Cardiac atrium fibroblast (primary cell): ENCODE results near the gene CORO1C.

DNA sequence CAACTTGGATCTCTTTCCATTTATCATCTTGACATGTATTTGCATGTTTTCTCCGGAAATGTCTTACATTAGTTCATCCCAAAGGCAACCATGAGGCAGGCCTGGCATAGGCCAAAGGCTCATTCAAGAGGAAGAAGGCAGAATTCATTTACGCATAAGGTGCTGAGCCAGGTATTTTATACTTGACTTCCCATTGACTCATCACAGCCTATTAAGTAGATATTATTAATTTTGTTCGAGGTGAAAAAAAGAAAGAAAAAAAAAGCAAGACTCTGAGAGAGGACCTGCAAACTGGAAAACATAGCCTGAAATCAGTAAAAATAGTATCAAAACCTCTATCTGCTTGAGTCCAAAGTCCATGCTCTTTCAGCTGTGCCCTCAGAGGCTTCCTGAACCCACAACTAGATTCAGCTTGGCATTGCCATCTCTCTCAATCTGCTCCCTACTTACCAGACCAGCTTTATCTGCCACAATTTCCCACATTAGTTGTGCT, 24.2 kb upstream of the CKAP4 start:
- RAMPAGE, long total RNA = no peak

- RAMPAGE, long total RNA = no peak
These were observed 2.2 kb downstream of the TCP11L2 start for GRCh38 chr12:106304636-106305187.

DNA sequence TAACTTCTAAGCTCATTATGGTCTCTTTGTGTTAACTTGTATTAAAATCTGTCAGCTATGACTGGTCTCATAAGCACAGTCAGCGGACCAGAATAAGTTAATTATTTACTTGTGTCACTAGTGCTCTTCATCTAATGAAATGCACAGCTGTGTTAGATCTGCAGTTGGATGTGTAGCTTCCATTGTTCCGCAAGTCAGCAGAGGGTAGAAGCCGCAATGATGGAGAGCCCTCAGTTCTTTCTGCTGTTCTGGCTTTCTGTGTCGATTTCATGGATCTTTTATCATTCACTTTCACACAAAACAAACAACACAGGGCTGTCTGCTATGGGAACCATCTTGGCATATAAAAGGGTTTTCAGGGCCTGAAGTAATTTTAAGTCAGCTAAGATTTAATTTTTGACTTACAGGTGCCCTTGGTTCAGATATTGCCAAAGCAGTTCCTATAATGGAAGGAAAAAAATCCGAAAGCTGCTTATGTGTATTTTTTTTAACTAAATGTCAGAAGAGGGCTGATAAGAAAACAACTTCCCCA, 89.2 kb upstream of the RFX4 start:
- RAMPAGE, long total RNA = no peak

GRCh38 chr12:106586910-106587920, 4.4 kb downstream of the RFX4 start:
- RAMPAGE, long total RNA = no peak

DNA sequence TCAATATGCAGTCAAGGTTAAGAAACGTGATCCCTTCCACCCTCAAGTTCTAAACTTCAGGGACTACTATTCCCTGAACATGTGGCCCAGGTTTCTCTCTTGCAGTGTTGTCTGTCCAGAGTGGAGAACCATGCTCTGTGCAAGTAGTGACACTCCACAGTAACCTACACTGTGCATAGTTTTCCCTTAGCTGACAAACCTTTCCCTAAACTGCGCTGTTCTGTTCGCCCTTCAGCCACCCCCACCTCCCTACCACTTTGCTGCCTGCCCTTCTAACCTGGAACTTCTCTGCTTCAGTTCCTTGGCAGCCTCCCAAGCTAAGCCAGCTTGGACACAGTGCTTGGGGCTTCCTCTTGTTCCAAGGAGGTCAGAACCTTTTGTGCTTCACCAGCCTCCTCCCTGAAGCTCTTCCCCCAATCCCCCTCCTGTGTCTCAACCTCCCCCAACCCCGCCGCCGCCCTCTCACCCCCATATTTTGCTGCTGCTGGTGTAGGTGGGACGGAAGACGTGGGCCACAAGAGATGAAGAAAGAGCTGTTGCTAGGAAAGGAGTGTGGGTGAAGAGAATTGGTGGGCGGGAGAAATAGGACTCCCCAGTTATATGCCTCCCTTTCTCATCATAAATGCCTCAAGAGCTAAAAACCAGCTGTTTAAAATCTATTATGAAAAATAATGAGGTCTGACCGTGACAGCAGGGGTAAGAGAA, 8.1 kb upstream of the RIC8B start:
- RAMPAGE, long total RNA = no peak

DNA sequence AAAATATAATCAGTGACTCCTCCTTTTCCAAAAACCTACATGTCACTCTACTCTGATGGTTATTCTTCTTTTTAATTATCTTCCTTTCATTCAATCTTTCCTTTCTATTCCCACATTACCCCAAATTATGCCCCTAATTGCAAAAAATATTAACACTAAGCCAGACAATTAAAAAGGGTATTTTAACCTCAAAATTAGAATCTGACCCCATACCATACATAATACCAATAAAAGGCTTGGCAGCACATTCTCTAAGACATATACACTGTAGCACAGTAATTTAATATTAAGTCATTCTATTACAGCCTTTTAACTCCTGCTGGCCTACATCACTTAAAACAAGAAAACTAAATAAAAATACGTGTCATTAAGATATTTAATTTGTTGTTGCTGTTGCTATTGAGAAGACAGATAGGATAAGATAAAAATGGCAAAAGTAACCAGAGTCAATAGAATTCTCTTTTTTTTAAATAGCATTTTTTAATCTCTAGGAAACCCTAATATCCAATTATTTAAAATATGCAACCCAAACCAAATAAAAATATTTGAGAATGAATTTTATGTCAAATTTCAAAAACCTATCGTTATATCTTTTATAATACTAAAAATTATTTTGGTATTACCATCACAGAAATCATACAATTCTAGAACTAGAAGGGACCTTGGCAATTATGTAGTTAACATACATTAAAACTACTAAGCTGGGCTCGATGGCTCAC, 19.2 kb downstream of the CRY1 start:
- RAMPAGE, long total RNA = no peak

DNA sequence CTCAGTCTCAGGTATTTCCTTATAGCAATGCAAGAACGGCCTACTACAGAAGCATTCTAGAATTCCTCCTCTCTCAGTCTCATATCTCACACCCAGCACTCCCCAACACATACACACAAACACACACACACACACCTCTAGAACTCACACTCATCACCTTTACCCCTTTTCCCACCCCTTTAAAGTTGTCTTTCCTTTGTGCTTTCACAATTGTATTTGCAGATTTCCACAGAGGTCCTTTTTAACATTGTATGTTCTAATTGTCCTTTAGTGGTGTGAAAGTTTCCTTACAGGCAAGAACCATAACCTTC, 16.4 kb downstream of the CRY1 start:
- RAMPAGE, long total RNA = no peak

GRCh38 chr12:107091349-107091991, 1.9 kb downstream of the CRY1 start:
- RAMPAGE, long total RNA = no peak

- RAMPAGE, long total RNA = no peak
These were observed 69.6 kb downstream of the ASCL4 start for GRCh38 chr12:107843655-107844897.

DNA sequence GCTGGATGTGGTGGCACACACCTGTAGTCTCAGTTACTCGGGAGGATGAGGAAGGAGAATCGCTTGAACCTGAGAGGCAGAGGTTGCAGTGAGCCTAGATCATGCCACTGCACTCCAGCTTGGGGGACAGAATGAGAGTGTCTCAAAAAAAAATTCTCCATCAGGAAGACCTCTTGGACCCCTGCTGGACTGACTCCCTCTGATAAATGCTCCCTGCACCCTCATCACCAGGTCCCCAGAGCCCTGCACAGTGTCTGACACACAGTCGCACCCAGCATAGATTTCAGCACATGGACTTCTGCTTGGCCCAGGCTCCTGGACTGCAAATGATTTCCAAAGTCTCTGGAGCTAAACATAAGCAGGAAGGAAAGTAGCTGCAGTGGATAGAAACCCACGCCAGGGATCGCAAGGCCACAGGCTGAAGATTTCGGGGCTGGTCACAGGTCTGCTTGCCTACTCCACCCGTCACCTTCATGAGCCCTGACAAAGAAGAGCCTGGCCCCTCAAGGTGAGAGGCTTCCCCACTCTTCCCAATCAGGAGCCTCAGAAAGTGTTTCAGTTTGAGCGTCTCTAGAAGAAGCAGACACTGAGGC, 16.9 kb upstream of the WSCD2 start:
- RAMPAGE, long total RNA = no peak

- RAMPAGE, long total RNA = no peak
These were observed 2.1 kb upstream of the WSCD2 start for GRCh38 chr12:108126897-108127491.

GRCh38 chr12:108302210-108302872, 36.8 kb downstream of the CMKLR1 start:
- RAMPAGE, long total RNA = no peak

GRCh38 chr12:108565191-108565516, 2.8 kb downstream of the ISCU start:
- RAMPAGE, long total RNA = no peak

DNA sequence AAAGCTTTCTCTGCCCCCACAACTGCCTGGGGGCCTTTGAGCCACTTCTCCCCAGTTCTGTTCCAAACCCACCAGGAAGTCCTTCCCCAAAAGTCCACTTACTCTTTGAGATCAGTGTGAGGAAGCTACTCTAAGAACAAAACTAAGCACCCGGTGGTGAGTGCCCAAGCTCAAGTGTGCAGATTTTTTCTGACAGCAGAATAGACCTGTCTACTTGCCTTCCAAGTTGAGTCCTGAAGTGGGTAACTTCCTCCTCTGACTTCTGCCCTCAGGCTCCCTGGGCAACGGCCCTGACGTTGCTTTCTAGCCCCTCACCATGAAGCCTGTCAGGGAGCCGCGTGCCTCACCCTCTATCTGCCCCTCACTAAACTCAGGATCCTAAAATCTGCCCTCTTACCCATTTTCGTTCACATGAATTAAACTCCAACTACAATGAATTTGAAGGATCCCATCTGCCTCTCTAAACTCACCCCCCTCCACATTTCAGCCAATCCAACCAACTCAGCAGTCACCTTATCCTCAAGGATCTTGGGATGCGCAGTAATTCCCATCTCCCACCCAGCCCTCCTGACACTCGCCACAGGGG, 8.3 kb upstream of the SELPLG start:
- RAMPAGE, long total RNA = no peak

GRCh38 chr12:108686416-108687169, 44.7 kb downstream of the CORO1C start:
- RAMPAGE, long total RNA = no peak

DNA sequence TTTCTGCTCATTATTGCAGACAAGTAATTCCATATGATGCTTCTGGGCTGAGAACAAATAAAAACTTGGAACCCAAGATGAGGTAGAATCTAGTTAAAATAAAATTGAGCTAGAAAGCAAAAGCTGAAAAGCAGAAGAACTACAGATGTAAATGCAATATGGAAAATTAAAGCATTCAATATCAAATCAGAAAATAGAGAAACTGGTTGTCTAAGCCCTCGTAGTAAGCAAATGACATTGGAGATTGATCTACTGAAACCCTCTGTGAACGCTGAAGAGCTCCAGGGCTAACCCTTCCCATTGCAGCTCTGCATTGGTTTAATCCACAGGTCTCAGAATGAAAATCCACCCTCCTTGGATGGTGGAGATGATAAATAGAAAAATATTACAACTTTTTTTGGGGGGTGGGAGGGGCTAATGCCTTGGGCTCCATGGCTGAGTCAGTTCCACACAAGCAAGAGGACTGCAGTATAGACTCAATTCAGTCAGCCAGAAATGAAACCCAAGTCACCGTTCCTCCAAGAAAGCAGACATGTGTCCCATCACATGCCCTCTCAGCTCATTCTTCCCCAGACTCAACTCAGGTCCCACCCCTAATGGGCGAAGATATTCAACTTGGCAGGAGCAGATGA, 40.5 kb downstream of the CORO1C start:
- RAMPAGE, long total RNA = no peak

DNA sequence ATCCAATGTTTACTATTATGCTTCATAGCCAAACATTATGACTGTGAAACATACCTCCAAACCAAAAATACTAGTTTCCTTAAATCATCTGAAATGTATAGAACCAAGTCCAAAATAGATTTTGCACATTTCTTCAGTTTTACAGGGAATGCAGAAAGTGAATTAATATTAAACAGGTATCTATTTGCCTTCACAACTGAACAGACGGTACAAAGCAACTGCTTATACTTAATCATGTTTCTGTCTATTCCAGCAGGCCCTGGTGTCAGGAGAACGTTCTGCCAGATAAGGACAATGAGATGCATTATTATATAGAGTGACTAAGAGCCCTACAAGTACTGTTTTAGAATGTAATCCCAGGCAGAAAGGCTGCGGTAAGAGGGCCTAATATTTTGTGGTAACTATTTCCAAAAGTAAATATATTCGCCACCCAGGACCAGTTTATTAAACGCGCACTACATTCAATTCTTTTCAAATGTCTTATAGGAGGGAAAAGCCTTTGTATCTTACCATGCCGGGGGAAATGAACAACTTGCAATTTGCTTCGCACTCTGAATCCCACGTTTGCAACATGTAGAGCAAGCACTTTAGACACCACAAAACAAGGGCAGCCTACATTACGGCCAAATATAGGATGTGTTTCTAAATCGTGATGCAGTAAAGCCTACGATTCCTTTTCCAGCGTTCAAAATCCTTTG, 1.5 kb downstream of the CORO1C start:
- RAMPAGE, long total RNA = no peak

DNA sequence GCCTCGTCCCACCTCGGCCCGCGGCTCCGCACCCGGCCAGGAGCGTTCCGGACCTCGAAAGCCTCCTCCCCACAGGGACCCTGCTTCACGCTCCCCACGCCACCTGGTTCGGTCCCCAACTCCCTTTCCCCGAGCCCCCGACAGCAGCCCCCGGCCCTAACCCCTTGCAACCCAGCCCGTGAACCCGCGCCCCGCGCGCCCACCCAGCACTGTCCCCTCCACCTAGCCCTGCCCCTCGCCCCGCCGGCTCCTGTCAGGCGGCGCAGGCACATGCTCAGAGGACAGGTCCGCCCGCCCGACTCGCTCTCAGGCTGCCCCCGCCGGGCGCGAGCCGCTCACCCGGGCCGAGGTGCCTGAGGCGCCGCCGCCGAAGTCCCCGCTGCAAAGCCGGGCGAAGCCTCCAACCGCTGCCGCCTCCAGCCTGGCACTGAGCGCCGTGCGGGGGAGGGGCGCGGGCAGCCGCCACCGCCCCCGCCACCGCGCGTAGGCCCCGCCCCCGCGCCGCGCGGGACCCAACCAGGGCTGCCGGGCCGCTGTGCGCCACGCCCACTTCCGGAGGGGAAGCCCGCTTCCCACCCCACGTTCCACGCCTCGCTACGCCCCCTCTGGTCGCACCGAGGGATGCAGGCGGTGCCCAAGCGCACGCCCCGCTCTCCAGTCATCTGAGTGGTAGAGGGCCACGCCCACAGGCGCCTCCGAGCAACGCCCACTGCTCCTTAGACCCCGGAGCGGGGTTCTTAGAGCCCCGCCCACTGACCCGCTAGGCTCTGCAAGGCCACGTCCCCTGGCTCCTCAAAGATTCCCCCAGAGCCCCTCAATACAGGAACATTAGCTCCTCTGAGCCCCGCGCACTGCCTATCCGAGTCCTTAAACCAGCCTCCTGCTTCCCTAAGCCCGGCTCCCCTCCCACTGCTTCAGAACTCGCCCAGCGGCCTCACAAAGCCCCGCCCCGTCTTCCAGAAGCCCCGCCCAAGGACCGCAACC, at the start of gene CORO1C:
CORO1C (minus strand) TSS at position 429 of the 984 bp plus-strand sequence.
- RAMPAGE, long total RNA = no peak

GRCh38 chr12:108788209-108789372, 57.3 kb upstream of the CORO1C start:
- RAMPAGE, long total RNA = no peak

DNA sequence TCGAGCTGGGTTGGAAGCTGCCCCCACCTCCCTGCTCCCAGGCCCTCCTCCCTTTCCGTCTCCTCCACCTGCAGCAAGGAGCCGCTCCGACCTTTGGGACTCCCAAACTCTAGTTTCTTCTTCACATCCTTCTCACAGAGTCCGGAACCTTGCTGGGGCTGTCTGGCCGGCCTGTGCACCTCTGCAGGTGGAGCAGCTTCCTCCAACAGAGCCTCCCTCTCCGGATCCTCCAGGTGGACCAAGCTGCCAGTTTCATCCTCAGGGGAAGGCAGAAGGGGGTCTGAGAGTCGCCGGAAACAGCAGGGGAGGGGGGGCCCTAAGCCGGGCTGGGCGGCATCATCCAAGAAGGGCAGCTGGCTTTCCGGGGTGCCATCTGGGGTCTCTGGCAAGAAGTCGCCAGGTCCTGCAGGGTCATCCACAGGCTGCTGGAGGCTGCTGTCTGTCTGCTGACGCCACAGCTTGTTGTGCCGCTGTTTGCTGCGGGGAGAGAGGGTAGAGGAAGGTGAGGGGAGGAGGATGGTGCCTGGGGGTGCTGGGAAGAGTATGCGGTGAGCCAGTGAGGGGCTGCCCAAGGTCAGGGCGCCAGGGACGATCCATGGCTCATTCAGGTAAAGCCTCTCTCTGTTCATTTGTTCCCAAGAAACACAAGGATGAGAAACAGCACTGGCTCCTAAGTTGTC, 61.2 kb upstream of the CORO1C start:
- RAMPAGE, long total RNA = no peak